Occipital lobe (tissue), 2 donors: Measurements from ENCODE around the gene PRICKLE1.

- RAMPAGE, long total RNA: no peak
Observed at GRCh38 chr12:32502559-32503082, 103.3 kb downstream of the FGD4 start.

DNA sequence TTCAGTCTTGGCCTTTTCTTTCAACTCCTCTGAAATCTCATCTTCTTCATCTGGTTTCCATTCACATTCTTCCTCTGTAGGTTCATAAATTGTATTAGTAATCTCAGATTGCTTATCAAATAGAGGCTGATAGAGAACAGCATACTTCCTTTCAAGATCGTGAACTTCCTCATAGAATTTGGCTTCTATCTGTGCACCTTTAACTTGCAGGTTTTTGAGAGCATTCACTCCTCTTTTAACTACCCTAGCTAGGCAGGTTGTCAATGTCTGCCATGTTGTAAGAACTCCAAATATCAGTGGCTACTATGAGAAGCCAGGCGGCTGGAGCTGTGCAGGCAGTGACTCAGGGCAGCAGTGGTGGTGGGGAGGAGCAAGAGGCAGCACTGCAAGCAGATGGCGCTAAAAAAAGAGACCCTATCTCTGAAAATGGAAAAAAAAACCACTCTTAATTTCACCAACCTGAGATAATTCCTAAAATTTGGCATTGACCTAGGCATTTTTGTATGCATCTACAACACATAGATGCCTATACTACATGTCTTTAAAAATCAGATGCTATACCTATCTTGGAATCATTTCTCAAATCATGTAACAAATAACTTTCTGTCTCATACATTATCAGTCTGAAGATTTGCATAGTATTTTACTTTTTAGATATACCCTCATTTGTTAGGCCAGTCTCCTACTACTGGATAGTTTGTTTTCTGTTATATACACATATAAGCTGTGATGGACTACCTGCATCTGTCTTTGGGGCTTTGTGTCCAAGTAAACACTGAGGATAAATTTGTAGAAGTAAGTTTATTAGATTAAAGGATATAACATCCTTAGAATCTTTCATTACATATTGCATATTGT is 28.4 kb downstream of the YARS2 start:
- RAMPAGE, long total RNA: no peak

- RAMPAGE, long total RNA: no peak
Observed at GRCh38 chr12:32809825-32810428, 54.2 kb upstream of the YARS2 start.

DNA sequence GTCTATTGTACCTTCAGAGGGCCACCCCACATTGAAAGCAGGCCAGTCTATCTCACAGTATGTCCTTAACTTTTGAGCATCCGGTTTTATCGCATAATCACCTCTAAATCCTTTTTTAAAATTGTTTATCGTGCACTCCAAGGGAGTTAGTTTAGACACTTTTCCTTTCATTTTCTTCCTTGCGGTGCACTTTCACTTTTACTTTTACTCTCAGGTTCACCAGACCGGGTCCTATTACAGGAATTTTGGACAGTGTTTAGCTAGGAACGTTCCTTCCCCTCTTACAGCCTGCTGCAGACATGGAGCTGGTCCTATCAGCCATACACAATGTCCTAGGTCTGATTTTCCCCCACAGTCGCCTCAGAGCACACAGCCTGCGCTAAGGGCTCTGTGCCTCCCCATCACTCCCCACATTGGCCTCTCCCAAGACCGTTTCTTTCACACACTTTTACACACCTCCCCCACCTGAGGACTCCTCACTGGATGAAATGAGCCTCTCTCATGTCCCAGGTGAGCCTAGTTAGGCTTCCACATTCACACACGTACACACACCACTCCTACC is 104.0 kb downstream of the ALG10 start:
- RAMPAGE, long total RNA: no peak

DNA sequence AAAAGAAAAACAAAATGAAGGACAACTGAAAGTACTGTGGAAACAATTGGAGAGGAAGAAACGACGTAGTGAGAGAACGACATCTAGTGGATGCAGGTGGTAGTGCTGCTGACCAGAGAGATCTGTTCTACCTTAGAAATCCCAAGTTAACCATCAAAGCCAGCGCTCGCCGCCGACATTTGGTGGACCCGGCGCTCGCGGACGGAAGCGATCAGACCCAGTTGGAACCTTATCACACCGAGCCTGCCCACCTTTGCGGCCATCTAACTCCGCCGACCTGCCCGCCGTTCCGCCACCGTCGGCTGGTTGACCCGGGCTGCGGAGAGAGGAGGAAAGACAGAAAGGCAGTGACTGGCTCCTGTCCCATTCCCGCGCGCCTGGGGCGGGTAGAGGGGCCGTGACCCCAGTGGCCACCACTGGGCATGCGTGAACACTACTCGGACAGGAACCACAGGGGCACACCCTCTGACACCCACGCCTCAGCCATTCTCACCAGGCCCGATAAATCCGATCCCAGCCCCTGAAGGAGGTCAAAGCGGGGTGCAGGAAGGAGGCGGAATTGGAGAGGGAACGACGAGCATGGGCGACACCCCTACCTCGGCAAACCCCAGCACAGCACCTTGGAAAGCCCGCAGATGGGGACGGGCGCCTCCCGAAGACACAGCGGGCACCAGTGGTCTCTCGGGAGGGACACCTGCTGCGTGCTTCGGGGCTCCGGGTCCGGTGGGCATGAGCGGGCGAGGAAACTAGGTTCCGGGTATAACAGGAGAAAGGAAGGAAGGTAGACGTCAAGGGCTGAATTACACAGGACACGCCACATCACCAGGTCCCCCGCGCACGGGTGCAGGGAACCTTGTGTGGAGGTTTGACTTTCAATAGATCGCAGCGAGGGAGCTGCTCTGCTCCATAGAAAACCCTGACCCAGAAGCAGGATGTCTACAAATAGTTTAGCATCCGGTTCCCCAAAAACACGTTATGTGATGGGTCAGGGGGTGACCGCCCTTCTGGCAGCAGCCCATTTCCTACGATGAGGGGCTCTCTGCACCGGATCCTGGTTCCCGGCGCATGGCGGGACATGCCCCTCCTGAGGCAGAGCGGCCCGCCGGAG is 196.6 kb downstream of the ALG10 start:
- RAMPAGE, long total RNA: no peak

DNA sequence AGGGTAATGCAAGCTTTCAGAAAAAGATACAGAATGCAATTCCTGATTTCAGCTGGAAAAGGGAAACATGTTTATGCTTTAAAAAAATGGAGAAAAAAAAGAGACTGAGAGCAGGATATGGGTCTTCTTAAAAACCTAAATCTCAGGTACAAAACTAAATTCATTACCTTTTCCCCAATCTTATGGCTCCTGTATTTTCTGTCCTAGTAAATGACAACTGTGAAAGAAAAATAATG is 23.7 kb downstream of the CPNE8 start:
- RAMPAGE, long total RNA: no peak

- RAMPAGE, long total RNA: no peak
Observed at GRCh38 chr12:38904653-38905351, 589 bp downstream of the CPNE8 start.

DNA sequence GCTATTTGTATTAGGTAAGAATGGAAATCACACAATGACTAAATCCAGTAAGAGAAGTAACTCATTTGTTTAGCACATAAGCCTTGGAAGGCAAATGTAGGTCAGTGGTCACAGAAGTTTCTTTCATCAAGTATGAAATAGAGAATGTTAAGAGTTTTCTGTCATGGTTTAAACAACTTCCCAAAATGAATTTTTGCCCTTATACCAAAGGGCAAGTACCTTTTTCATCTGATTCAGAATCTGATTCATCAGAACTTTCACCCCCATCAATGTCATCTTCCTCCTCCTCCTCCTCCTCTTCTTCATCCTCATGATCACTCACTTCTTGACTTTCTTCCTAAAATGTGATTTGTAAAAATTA is 101.7 kb downstream of the KIF21A start:
- RAMPAGE, long total RNA: no peak

- RAMPAGE, long total RNA: no peak
Observed at GRCh38 chr12:39341647-39342312, 101.1 kb downstream of the KIF21A start.

DNA sequence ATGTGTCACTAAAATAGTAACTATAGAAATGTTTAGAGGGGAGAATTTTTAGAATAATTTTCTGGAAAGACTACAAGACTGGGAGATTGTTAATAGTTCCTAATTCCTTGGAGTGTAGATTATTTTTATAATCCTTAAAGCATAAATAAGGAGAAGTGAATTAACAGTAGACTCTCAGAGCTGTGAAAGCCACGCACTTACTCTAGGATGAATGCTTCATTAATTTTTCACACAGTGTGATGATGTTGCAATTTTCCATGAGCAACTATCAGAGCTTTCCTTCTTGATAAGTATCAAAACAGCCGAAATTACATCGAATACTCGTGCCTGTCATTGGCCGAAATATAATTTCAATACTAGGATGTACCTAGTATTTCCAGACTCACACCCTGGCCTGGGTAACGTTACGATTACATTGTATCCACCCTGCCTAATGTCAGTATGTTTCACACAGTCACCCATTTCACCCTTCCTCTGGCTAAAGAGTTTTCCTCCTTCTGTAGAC is 1.1 kb downstream of the KIF21A start:
- RAMPAGE, long total RNA: no peak

- RAMPAGE, long total RNA: no peak
Observed at GRCh38 chr12:39617843-39618363, 1.7 kb downstream of the ABCD2 start.

GRCh38 chr12:40099399-40099942 is 6.4 kb downstream of the SLC2A13 start:
- RAMPAGE, long total RNA: no peak

DNA sequence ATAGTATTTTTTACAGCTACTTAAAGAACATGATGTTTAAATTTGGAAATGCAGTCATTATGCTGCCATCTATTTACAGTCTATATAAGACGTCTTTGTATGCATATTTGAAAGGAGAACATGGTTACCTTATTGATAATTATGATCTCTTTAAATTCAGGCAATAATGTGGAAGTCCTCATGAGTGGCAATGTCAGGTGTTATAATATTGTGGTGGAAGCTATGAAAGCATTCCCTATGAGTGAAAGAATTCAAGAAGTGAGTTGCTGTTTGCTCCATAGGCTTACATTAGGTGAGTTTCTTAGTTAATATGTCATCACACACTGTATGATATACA is 18.6 kb downstream of the LRRK2 start:
- RAMPAGE, long total RNA: no peak

- RAMPAGE, long total RNA: no peak
Observed at GRCh38 chr12:41331605-41332282, 143.6 kb downstream of the PDZRN4 start.

DNA sequence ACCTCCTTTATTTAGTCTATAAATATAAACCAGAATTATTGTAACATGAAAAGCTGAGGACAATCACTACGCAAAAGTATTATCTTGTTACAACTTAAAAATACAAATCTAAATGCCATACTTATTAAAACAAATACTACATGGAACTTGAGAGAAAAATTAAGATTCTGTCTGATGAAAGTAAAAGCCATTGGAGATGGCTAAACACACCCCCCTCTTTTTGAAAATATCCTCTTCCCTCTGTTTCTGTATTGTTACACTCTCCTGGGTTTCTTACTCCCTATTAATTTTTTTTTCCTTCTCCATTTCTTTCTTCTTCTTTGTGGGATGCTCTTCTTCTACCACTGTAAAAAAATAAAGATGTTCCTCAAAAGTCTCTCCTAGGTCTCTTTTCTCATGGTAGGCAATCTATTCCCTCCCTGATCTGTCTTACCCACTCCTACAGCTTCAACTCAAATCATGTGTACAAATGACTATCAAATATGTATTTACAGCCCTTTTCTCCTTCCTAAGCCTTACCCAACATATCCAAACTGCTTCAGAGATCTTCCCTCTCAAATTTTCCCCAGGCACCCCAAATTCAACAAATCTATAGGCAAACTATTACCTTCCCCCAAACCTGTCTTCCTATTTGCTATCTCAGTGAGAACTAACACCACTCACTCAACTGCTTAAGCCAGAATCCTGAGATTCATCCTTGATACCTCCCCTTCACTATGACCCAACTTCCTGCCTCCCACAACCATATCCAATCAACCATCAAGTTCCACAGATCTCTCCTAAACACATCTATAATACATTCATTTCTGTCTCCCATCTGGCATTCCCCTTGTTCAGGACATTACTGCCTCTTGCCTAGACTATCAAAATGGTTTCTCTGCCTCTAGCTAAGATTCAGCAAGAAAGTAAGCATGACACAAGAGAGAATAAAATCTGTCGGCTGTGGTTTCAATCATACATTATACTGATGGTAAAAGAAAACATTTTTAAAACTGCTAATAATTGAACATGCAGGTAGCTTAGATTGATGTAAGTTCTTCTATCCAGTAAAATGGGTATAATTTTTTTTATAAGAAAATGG is 21.5 kb downstream of the YAF2 start:
- RAMPAGE, long total RNA: no peak

DNA sequence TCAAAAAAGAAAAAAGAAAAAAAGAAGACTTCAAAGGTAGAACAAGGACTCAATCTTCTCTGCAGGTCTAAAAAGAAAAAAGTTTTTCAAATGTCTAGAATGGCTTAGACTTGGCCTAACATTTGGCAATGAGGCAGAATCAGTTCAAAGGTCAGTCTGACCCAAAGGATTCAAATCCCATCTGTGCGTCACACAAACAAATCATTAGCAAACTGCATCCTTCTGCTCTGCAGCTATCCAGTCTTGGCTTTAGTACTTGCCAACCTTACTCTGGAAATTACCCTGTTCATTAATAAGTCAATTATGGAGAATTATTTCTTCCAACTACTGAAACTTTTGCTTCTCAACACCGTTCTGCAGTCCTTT is 3.1 kb downstream of the YAF2 start:
- RAMPAGE, long total RNA: no peak

GRCh38 chr12:42589469-42590523 is at the start of gene PRICKLE1:
TSS of gene PRICKLE1 (minus strand) at chr12:42589746.
- RAMPAGE, long total RNA: no peak

DNA sequence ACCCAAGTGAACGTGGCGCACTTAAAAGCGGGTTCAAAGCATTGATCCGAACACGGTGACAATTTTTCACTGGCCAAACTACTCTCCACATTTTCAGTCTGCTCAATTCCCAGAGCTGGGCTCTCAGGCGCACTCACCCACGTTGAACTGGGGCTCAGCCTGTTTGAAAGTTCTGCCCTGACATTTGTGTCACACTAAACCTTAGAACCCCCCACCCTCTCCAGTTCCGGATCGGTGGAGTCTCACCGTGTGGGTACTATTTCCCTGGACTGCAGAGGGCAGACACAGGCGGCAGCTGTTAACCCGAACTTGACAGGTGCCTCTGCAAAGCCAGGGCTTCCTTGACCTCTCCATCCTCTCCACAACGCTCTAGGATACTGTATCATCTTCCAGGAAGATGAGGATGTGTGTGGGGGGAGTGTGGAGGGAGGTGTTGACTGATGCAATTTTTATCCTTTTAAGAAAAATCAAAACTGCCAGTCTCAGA is 1.0 kb upstream of the PRICKLE1 start:
- RAMPAGE, long total RNA: no peak

DNA sequence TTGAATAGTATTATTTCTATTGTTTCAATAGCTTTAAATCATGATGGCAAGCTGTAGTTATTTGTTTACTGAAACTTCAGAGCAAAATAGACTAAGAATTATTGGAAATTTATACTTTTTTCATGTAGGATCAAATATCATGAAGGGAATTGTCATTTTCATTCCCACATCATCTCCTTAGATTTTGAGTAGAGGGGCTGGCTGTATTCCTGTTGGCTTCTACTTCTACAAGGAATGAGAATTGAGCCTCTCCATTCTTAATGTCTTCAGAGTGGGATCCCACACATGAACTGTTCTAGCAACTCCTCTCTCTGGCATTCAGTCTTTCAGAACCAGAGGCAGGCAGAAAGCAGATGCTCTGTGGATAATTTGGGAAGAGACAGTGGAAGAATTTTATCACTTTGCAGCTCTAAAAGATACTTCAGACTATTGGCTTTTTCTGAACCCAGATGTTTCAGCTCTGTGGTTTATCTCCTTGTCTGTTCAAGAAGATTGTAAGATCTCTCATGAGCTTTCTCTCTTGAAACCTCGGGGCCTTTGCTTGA is 106.7 kb upstream of the PRICKLE1 start:
- RAMPAGE, long total RNA: no peak

GRCh38 chr12:43954876-43955377 is 119.0 kb downstream of the TMEM117 start:
- RAMPAGE, long total RNA: no peak